Airway epithelial cell (primary cell): ENCODE results near the genes EIF1AX and PRDX4.

- RAMPAGE, long total RNA = no peak
Measured at GRCh38 chrX:18151790-18151989, 69.0 kb downstream of the BEND2 start.

GRCh38 chrX:18603645-18604783 is 67.9 kb downstream of the RS1 start:
- RAMPAGE, long total RNA = no peak

GRCh38 chrX:18883689-18884066 is 100.2 kb downstream of the PHKA2 start:
- RAMPAGE, long total RNA = no peak

GRCh38 chrX:19647481-19647994 is 132.2 kb upstream of the MAP3K15 start:
- RAMPAGE, long total RNA = no peak

GRCh38 chrX:19802743-19803300 is 84.6 kb downstream of the SH3KBP1 start:
- RAMPAGE, long total RNA = no peak

- RAMPAGE, long total RNA = no peak
Measured at GRCh38 chrX:19886900-19887402, 449 bp downstream of the SH3KBP1 start.

DNA sequence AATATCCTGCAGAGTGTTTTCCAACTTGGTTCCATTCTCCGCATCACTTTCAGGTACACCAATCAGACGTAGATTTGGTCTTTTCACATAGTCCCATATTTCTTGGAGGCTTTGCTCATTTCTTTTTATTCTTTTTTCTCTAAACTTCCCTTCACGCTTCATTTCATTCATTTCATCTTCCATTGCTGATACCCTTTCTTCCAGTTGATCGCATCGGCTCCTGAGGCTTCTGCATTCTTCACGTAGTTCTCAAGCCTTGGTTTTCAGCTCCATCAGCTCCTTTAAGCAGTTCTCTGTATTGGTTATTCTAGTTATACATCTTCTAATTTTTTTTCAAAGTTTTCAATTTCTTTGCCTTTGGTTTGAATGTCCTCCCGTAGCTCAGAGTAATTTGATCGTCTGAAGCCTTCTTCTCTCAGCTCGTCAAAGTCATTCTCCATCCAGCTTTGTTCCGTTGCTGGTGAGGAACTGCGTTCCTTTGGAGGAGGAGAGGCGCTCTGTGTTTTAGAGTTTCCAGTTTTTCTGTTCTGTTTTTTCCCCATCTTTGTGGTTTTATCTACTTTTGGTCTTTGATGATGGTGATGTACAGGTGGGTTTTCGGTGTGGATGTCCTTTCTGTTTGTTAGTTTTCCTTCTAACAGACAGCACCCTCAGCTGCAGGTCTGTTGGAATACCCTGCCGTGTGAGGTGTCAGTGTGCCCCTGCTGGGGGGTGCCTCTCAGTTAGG is 45.8 kb downstream of the BCLAF3 start:
- RAMPAGE, long total RNA = no peak

DNA sequence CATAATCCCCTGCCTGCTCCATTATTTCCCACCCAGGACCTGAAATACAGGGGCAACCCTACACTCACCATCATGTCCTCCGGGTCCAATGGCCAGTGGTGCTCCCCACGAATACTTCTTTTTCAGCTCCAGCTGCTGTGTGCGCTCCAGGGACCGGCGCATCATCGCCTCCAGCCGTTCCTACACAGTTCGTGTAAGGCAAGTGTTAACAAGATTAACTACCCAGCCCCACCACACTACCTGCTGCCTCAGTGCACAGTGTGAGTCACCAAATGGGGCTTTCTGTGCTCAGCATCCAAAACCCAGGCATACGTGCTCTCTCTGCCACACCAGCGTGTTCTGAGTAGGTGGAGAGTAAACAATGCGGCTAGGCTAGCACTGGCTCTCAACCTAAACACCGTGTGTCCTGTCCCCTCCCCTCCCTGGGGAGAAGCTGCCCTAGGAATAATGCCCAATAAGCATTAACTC is 60.1 kb downstream of the MAP7D2 start:
- RAMPAGE, long total RNA = no peak

DNA sequence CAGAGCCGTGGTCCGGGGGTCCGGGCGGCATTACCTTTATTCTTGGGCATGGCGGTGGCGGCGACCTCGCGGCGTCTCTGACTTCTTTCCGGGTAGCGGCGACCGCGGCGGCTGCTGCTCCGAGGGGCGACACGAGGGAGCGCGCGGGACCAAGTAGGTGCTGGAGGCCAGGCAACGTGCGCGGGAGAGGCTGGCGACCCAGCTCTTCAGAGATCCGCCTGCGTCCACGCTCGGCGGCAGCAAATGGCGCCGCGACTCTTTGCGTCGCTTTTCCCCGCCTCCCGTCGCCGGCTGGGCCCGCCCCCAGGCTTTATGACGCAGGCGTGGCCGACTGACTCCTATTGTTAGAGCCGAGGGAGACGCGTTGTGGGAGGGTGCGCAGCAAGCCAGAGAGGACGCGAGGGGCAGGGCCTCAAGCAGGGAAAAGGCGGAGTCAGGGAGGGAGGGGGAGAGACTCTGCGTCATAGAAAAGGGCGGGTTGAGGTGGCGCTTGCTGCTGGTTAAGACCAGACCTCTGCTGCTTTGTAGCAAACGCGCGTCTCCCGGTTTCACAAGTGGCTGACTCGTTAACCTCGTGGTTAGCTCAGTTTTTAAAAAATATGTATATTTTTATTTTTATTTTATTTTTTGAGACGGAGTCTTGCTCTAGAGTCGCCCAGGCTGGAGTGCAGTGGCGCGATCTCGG is at the start of gene EIF1AX:
EIF1AX (minus strand) TSS at position 248 of the 685 bp plus-strand sequence.
- RAMPAGE, long total RNA = start-site peak on the minus strand centred at position 217 of the sequence, 79 bp wide, 2,072 and 135 reads in 2 replicates

GRCh38 chrX:20205997-20206404 is 60.7 kb downstream of the RPS6KA3 start:
- RAMPAGE, long total RNA = no peak

GRCh38 chrX:20251101-20251476 is 15.6 kb downstream of the RPS6KA3 start:
- RAMPAGE, long total RNA = no peak

DNA sequence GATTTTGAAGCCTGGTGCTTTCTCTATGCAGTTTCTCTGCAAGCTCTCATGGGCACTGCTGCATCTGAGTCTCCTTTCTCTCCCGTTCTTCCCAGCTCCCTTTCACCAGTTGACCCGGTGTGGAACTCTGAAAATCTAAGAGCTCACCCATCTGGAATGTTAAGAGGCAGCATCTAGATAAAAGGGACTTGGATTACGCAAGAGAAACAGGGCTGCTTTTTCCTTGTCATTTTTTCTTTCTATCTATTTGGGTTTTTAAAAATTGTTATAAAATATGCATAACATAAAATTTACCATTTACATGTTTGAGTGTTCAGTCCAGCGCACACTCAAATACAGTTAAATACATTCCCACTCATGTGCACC is 95.2 kb upstream of the RPS6KA3 start:
- RAMPAGE, long total RNA = no peak

- RAMPAGE, long total RNA = no peak
Measured at GRCh38 chrX:21883123-21883893, 27.5 kb downstream of the YY2 start.

- RAMPAGE, long total RNA = no peak
Measured at GRCh38 chrX:21973786-21974627, 33.5 kb downstream of the SMS start.

DNA sequence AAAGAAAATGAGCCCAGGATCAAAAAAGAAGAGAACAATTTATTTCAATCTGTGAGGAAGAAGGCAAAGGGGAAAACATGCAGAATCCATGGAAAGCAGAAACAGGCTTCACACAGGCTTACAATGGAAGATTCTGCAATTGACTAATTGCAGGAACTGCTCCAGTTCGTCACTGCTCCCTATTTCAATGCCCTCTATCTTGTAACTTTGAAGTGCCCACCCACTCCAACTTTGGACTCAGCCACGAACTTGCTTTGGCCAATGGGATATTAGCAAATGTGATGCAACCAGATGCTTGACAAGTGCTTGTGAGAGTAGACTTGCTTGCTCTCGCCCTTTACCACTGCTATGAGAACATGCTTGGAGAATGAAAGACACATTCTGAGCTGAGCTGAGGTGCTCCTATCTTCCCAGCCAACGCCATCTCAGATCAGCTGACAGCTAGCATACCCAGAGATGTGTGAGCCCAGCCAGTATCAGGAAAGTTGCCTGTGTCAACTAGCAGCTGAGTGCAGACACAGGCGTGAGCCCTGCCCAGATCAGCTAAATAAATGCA is 105.7 kb upstream of the PTCHD1 start:
- RAMPAGE, long total RNA = no peak

DNA sequence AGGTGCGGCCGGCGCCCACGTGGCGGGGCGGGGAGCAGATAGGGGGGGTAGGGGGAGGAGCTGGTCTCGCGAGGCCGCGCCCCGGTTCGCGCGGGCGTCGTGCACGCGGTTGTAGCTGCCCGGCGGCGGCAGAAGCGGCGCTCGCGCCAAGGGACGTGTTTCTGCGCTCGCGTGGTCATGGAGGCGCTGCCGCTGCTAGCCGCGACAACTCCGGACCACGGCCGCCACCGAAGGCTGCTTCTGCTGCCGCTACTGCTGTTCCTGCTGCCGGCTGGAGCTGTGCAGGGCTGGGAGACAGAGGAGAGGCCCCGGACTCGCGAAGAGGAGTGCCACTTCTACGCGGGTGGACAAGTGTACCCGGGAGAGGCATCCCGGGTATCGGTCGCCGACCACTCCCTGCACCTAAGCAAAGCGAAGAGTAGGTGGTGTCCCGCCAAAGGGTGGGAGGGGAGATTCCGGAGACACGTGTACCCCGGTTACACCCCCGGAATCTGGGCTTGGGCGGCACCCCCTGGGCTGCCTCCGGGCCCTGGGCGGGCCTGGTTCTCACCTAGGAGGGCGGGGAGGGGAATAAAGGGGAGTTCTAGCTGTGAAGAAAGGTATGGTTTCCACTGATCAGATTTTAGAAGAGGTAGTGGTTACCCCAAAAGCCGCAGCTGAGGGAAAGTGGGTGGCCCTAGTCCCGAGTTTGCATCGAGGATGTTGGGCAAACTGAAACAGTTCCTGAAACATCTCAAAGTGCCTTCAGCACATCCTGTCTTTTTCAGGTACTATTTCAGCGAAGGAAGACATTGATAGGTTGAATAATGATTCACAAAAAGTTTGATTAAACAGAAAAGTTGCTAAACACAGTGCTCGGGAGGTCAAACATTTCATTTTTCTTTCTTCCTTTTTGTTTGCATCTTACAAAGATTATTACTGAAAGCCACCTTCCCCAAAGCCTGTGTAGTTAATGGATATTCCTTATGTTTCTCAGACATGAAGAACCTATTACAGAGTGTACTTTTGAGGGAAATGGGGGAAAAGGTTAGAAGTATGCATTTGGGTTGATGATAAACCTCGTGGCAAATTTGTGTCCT is at the start of gene PRDX4:
PRDX4 (plus strand) TSS at position 100 of the 1,079 bp plus-strand sequence.
- RAMPAGE, long total RNA = start-site peak on the plus strand centred at position 120 of the sequence, 94 bp wide, 3,377 and 476 reads in 2 replicates

- RAMPAGE, long total RNA = no peak
Measured at GRCh38 chrX:23783648-23784244, 773 bp downstream of the SAT1 start.

GRCh38 chrX:23787077-23787400 is 4.1 kb downstream of the SAT1 start:
- RAMPAGE, long total RNA = no peak

DNA sequence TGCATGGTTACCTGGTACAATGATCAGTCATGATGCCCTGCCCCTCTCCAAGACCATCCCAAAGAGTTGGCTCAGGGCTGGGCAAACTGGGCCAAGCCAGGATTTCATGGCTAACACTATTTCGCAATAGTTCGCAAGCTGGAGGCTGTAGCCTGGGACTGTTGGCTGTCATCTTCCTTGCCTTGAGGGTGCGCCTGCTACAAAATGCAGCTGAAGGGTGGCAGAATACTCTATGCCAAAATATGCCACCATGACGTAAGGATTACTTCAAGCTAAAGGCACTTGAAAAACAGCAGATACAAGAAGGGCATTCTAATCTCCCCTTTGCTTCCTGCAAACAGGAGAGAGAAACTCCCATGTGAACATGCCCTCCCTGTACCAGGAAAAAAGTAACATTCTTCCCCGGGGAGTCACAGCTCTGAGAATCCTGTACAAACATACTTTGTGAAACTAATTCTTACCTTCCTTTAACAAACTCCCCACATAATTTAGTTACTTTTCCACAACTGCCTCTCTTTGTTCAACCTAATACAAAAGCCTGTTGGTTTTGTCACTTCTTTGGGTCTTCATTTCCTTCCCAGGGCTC is 21.1 kb downstream of the SAT1 start:
- RAMPAGE, long total RNA = no peak

DNA sequence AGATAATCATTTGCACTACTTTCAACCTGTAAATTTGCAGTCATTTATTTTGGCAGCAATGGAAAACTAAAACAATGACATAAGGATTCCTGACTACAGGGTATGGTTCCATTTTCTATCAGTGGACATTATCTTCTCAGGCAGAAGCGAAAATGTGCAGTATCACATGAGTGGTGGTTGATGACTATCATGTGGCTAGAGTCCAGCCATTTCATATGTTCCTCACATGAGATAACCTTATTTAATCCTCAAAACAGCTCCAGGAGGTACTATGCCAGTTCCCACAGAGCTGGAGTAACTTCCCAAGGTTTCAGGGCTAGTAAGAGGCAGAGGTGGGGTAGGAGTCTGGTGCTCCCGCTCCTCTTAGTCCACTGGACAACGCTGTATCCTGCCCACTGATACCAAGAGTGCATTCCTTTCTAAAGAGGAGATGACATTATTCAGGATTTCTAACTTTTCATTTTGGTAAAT is 61.8 kb downstream of the SAT1 start:
- RAMPAGE, long total RNA = no peak